Measurements from ENCODE around the genes USH2A, LYPLAL1 and MARK1.

- RAMPAGE, long total RNA: no peak
- RRBS: no CpG with 5 or more reads among the region's 18 CpGs
Measured at GRCh38 chr1:214642373-214643436, 39.7 kb downstream of the CENPF start.

DNA sequence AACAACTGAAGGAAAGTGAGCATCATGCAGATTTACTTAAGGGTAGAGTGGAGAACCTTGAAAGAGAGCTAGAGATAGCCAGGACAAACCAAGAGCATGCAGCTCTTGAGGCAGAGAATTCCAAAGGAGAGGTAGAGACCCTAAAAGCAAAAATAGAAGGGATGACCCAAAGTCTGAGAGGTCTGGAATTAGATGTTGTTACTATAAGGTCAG is 43.4 kb downstream of the CENPF start:
- RAMPAGE, long total RNA: no peak

DNA sequence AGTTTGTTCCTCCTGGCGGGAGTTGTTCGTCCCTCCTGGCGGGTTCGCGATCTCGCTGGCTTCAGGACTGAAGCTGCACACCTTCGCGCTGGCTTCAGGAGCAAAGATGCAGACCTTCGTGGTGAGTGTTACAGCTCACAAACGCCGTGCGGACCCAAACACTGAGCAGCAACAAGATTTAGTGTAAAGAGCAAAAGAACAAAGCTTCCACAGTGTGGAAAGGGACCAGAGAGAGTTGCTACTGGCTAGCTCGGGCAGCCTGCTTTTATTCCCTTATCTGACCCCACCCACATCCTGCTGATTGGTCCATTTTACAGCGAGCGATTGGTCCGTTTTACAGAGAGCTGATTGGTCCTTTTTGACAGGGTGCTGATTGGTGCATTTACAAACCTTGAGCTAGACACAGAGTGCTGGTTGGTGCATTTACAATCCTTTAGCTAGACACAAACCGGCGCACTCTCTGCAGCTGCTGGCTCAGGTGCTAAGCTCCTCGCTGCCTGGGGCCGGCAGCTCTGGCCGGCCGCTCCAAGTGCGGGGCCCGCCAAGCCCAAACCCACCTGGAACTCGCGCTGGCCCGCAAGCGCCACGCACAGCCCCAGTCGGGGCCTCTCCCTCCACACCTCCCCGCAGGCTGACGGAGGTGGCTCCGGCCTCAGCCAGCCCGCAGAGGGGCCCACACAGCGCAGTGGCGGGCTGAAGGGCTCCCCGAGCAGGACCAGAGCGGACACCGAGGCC is 172.8 kb upstream of the KCTD3 start:
- RAMPAGE, long total RNA: no peak
- RRBS: no CpG with 5 or more reads among the region's 39 CpGs

DNA sequence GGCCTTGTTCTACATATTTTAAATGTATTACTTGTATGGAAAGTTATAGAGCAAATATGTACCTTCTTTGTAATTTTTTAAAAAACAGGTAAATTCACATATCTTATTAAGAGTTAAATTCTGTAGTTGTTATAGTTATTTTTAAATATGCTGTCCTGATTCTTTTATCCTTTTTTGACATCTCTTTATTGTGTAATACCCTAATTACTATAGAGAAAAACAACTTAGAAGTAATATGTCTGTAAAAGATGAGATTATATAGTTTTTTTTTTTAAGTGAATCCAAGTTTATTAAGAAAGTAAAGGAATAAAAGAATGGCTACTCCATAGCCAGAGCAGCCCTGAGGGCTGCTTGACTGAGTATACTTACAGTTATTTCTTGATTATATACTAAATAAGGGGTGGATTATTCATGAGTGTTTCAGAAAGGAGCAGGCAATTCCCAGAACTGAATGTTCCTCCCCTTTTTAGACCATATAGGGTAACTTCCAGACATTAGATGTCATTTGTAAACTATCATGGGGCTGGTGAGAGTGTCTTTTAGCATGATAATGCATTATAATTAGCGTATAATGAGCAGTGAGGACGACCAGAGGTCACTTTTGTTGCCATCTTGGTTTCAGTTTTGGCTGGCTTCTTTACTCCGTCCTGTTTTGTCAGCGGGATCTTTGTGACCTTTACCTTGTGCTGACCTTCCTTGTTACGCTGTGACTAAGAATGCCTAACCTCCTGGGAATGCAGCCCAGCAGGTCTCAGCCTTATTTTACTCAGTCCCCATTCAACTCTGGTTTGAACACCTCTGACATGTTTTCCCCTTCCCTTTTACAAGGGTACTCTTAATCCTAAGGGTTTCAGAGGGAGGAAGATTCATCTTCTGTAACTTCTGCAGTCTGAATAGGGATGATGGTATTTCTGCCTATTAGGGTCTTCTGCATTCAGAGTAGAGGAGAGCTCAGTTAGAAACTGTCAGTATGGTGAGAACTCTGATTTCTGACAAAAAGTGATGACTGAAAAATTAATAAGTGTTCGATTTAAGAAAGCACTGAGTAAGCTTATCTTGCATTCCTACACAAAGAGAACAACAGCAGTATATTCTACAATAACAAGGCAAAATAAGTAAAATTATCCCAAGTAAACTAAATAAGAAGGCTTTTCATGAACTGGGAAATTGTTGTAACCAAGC is 16.1 kb downstream of the KCTD3 start:
- RAMPAGE, long total RNA: no peak
- RRBS: no CpG with 5 or more reads among the region's 6 CpGs

DNA sequence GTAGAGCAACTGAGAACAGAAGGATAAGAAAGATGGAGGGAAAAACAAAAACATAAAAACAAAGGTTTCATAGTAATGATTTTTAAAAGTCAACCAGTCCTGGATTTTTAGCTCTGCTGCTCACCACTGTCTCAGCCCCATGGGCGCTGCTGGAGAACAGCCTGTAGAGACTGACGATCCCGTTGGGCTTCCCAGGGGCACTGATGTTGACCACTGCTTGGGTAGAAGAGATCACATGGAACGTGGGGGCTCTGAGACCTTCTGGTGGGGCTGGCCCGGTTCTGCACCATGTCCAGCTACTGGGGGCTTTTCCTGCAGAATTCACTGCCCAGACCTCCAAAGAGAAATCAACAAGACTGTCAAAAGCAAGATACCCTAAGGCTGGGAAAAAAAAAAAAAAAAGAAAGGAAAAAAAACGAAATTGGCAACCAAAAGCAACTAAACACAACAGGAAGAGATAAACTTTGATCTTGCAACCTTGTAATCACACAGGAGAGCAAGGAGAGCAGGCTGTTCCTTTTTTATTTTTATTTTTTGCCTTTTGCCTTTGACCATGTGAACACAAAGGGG is 83.4 kb downstream of the KCTD3 start:
- RAMPAGE, long total RNA: no peak
- RRBS: no CpG with 5 or more reads among the region's 6 CpGs

DNA sequence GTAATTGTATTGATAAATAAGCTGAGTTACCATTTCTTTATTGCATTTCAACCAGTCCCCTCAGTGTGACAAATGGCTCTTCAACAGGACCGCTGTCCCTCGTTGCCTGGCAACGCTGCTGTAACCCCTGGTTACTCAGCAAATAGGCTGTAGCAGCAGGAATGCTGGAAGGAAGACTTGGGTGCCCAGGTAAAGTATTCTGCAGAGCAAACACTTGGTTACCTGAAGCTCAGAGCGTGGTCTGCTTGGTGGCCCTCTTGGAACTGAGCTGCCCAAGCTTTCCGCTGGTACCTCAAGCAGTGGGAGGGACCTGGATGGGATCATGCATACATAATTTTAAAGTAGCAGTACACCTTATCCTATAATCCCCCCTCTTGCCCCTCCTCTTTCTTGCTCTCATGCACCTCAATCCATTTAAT is at the start of gene USH2A:
Gene USH2A, minus strand, starts transcription at position 265 of the 419 bp plus-strand sequence.
- RAMPAGE, long total RNA: no peak
- RRBS: no CpG with 5 or more reads among the region's 5 CpGs

GRCh38 chr1:216499577-216499959 is 76.3 kb upstream of the USH2A start:
- RAMPAGE, long total RNA: no peak
- RRBS: no CpG with 5 or more reads among the region's 8 CpGs

DNA sequence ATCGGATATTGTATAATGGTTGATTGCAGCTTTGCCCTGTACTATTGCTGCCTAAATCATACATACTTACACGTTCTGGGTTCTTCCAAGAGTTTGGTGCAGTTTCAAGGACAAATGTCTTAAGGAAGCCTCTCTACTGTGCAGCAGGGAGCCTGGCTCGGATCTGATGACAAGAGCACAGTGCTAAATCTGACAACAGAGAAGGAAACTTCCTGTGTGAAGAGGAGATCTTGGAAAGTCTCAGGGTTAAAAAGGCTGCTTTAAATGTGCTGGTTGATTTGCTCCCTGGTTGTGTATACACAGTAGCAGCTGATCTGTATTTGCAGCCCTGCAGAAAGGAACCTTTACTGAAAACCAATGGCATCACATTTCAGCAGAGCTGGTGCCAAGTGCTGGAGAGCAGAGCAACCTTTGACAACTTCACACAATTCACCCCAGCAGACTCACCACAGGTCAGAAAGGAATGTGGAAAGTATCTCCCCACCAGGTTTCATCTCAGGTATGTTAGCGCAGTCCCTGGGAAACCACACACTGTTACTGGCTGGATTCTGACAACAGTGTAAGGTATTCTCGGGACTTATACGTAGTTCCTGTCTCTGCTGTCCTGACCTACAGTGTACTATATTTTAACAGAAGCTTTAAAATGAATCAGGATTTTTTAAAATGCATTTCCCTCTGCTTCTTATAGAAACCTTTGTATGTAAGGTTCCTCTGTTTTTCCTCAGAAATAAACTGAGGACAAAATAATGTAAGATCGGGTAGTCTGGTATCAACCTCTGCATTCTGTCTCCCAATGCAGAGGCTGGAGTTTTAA is 355.0 kb upstream of the ESRRG start:
- RAMPAGE, long total RNA: no peak
- RRBS: no CpG with 5 or more reads among the region's 7 CpGs

DNA sequence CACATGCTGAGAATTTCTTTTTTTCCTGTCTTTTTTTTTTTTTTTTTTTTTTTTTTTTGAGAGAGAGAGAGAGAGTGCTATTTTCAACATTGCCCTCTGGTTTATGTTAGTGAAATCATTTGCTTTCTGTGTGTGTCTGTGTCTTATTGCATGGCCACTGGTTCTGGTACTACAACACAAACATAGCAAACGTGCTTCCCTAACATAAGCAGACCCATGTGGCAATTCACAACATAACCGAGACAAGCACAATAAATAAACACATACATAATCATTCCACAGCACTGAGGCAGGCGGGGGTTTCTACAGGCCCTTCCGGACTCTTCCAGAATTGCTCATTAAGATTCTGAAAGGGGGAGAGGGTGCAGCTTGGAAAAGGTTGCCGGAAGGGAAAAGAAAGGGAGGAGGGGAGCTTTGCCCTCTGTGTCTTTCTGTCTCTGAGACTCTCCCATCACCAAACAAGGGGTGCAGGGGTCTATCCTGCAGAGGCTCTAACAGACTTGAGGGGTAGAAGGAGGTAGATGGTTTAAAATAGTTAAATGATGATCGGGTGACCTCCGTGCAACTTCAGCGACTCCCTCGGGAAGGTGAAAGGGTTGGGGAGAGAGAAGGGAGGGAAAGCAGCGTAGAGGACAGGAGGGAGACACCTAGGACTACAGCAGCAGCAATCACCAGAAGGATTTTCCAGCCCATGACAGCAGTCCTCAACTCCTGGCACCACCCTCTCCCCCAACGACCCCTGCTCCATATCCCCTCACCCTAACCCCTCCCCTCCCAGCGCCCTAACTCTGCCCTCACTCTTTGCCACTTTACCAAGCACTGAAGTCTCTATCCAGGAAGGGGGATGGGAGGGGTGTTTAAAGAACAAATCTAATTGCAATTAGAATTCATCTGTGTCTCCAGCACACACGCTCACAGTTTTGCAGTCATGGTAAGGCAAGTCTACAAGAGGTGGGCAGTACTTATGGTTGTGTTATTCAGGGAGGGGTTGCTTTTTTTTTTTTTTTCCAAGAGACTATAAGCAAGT is 365.5 kb upstream of the ESRRG start:
- RAMPAGE, long total RNA: no peak
- RRBS: 2% methylated on average over 2 of the region's 13 CpGs

- RAMPAGE, long total RNA: no peak
- RRBS: 4% methylated on average over 10 of the region's 56 CpGs
Measured at GRCh38 chr1:217137314-217138089, 414.3 kb upstream of the ESRRG start.

- RAMPAGE, long total RNA: start-site peak on the minus strand at chr1:219173735-219173802, 36 and 45 reads in 2 replicates; start-site peak on the plus strand at chr1:219173852-219173900, 2,259 and 4,585 reads in 2 replicates
- RRBS: 4% methylated on average over 4 of the region's 51 CpGs
Measured at GRCh38 chr1:219173585-219174575, at the start of gene LYPLAL1. Gene LYPLAL1 (plus strand): TSS chr1:219173878.

- RAMPAGE, long total RNA: no peak
- RRBS: no CpG with 5 or more reads among the region's 13 CpGs
Measured at GRCh38 chr1:219174576-219175654, 1.2 kb downstream of the LYPLAL1 start.

- RAMPAGE, long total RNA: no peak
- RRBS: no CpG with 5 or more reads among the region's 3 CpGs
Measured at GRCh38 chr1:219272126-219272540, 98.5 kb downstream of the LYPLAL1 start.

- RAMPAGE, long total RNA: no peak
- RRBS: no CpG with 5 or more reads among the region's 4 CpGs
Measured at GRCh38 chr1:219403792-219404335, 209.0 kb downstream of the ZC3H11B start.

DNA sequence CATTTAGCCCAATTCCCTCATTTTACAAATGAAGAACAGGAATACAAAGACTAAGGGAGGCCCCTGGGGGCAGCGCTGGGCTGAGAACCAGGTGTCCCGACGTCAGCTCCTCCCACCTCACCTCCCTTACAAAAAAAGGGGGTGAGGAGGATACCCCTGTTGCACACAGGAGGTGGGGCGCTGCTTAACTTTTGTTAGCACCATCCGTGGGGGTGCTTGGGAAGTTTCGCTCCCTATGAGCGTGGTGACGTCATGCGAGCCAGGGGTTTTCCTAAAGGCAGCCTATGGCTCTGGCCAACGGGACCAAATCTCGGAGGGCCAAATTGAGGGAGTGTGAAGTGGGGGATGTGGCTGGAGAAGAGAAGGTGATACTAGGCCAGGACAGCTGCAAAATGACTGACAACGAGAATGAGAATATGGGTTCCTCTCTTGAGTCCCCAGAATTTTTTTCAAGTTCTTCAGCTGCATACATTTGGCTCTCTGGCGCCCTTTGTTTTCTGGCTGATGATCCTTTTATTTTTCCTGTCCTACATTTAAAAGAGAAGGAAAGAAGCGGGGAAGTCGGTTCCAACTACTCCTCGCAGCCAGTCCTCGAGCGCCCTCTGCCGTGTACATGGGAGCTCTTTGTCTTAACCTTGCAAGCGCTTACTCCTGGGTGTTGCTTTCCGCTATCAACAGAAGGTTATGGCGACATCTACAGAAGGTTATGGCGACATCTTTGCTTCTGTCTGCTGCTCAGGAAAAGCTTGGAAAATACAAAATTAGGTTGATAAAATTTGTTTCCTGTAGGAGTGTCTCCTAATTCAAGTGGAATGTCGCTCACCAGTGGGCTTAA is 47.9 kb upstream of the ZC3H11B start:
- RAMPAGE, long total RNA: no peak
- RRBS: no CpG with 5 or more reads among the region's 24 CpGs

GRCh38 chr1:219927621-219928382 is 555 bp downstream of the SLC30A10 start:
- RAMPAGE, long total RNA: no peak
- RRBS: 2% methylated on average over 44 of the region's 75 CpGs

DNA sequence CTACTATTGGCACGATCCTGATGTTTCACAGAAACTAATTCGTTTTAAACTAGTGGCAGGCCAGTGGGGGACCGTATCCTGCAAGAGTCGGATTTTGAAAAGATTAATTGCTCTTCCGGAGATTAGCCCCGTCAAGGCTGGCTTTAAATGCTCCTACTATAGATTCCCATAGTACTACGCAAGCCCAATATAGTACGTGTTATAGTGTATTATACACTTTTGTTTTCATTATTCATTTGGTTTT is 405 bp upstream of the RAB3GAP2 start:
- RAMPAGE, long total RNA: no peak
- RRBS: no CpG with 5 or more reads among the region's 8 CpGs

DNA sequence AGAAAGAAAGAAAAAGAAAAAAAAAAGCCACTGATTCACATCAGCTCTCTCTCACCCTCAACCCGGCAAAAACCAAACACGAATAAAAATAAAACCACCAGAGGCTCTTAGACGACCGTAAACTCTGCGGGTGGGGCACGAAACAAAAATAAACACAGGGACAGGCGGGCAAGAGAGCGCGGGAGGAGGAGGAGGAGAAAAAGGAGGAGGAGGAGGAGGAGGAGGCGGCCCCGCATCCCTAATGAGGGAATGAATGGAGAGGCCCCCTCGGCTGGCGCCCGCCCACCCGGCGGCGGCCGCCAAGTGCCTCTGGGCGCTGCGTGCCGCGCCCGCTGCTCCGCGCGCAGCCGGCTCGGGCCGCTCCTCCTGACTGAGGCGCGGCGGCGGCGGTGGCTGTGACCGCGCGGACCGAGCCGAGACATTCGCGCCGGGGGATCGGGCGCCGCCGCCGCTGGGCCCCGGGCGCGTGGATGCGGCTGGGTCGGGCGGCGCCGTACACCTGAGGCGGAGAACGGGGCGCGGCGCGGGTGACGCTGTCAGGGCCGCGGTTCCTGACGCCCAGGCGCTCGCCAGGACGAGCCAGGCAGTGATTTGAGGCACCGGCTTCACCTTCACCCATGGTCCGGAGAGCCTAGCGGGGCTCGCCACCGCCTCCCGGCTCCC is at the start of gene MARK1:
Gene MARK1, plus strand, starts transcription at position 285 of the 663 bp plus-strand sequence.
- RAMPAGE, long total RNA: no peak
- RRBS: 2% methylated on average over 27 of the region's 74 CpGs

GRCh38 chr1:220559026-220559860 is 31.3 kb downstream of the MARK1 start:
- RAMPAGE, long total RNA: no peak
- RRBS: no CpG with 5 or more reads among the region's 1 CpG

DNA sequence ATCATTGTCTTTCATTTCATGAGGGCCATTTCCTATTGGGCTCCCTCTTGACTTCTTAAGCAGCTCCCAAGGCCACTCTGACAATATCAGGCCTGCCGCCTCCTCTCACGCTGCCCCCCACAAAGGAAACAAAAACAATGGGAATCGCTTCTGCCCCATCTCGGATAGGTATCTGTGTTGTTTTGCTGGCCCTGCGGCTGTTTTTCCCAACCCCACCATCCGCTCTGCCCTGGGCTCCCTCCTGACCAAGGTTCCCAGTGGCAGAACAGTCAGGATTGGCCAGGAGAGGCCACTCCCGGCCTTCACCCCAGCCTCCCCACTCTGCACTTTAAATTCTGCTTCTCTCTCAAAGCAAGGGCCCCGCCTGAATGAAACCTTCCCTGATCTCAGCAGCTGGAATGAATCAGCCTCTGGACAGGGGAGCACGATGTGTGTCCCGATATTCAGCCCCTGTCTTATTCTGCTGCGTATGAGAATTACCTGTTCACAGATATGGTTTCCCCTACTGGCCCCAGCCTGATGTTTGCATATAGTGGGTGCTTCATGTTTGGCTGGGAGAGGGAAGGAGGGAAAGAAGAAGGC is 16.3 kb downstream of the C1orf115 start:
- RAMPAGE, long total RNA: no peak
- RRBS: no CpG with 5 or more reads among the region's 11 CpGs

Data from cardiac muscle cell (in vitro differentiated cells and primary cell).